Epithelial cell of alveolus of lung (primary cell): ENCODE measurements around the gene MICU1.

GRCh38 chr10:71817809-71818282 lies 33.2 kb downstream of the PSAP start:
- RAMPAGE, long total RNA, result no peak
- RRBS, result no CpG with 5 or more reads among the region's 9 CpGs

DNA sequence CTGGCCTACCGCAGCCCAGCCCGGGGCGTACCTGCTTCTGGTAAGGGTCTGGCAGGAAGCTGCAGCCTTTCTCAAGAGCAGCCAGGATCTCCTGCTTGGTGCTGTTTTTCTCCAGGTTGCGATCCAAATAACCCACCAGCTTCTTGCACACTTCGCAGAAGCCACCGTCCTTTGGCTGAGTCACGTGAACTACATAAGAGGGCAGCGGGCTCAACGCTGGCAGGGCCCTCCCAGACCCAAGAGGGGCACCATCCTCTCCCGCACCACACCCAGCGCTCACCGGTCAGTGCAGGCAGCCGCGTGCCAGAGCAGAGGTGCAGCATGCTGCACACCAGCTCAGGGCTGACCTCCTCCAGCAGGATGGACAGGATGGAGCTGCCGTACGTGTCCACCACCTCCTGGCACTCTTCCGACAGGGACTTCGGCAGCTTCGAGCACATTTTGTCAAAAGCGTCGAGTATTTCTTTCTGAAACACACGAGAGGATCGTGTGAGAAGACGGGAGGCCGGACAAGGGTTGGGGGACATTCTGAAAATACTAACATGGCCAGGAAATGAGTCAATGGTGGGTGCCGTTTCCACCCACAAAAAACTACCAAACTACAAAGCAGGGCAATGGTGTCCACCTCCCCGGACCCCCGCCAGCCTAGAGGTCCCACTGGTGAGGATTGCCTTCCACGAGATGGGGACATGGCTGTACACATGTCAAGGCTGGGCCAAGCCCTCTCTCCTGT lies 31.5 kb downstream of the PSAP start:
- RAMPAGE, long total RNA, result no peak
- RRBS, result 98% methylated on average over 2 of the region's 29 CpGs

DNA sequence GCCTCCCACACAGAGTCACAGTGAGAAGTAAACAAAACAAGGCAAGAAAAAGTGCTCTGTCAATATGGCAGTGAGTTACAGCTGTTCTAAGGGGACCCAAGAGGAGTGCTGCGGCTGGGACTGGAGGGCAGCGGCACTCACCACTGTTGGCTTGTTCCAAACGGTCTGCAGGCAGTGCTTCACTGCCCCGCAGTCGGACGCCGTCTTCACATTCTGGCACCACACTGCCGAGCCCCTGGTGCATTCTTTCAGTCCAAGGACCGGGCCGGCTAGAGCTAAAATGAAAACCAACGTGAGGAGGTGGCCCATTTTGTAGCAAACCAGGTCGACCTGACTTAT lies 16.9 kb downstream of the PSAP start:
- RAMPAGE, long total RNA, result no peak
- RRBS, result no CpG with 5 or more reads among the region's 12 CpGs

DNA sequence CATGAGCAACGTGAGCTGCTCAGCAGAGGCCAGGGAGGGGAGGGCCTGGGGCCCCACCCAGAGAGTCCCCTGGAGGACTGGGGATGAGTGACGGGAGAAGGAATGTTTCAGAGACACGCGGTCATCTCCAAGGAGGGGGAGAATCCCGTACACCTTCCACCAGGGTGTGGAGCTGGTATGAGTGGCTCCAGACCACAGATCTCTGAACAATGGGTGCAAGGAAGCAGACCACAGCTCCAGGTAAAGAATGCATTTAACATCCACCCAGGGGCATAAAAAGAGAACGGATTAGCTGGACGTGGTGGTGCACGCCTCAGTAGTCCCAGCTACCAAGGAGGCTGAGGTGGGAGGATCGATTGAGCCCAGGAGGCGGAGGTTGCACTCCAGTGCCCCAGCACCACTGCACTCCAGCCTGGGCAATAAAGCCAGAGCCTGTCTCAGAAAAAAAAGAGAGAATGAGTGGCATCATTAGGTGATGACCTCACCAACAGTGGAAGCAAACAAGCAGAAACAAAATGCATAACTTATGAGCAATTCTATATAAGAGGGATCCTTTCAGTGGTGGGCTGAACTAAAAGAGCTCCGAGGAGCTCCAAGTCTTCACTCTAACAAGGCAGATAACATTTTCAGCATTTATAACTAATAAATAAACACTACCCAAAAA lies 12.6 kb downstream of the PSAP start:
- RAMPAGE, long total RNA, result no peak
- RRBS, result no CpG with 5 or more reads among the region's 11 CpGs

GRCh38 chr10:71963038-71963940 lies 906 bp upstream of the CHST3 start:
- RAMPAGE, long total RNA, result no peak
- RRBS, result 45% methylated on average over 10 of the region's 31 CpGs

DNA sequence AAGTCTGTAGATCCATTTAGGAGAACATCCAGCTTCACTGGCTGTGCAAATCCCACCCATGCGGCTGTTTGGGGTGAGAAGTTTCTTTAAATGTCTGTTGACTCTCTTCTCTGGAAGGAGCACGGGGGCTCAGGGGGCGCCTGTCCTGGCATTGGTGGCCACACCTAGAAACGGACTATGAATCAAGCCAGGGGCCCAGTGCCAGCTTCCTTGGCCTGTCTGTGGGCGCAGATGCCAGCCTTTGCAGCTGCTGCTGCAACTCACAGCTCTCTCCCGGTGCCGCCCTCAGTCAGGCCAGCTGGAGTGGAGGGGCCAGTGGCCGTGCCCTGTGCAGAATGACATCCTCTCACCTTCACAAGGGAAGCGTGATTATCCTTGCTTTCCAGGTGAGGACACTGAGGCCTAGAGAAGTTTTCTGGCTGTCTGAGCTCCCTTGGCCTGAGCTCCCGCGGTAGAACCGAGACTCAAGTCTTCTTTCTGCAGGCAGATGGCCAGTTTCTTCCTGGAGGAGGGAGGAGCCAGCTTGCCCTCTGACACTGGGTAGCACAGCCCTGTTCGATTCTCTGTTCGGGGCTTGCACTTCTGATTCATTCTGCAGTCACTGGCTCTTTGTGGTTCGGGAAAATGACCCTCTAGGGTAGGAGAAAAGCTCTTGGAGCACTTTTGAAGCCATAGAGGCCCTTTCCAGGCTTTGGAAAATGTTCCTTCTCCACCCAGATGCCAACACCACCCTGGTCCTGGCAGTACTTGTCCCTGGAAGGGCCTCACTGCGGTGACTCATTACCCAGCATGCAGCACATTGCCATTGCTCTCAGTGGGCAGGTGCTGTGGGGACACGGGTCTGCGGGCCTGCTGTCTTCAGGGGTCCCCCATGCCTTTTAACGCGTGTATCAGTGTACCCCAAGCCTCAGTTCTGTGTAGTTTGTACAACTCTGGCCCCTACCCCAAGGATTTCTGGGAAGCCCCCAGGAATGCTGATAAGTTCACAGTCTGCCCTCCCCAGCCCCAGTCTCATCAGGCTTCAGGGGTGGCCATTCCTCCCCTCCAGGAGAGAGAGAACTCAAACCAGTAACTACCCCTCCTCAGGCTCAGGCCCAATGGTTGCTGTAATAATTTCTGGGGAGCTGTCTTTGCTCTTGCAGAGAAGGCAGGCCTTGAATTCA lies 11.7 kb downstream of the CHST3 start:
- RAMPAGE, long total RNA, result no peak
- RRBS, result no CpG with 5 or more reads among the region's 20 CpGs

- RAMPAGE, long total RNA, result no peak
- RRBS, result 83% methylated on average over 1 of the region's 19 CpGs
Observed at GRCh38 chr10:72011117-72011972, 47.1 kb downstream of the CHST3 start.

GRCh38 chr10:72048422-72048719 lies 40.0 kb downstream of the SPOCK2 start:
- RAMPAGE, long total RNA, result no peak
- RRBS, result no CpG with 5 or more reads among the region's 5 CpGs

- RAMPAGE, long total RNA, result no peak
- RRBS, result no CpG with 5 or more reads among the region's 10 CpGs
Observed at GRCh38 chr10:72060533-72060951, 27.8 kb downstream of the SPOCK2 start.

DNA sequence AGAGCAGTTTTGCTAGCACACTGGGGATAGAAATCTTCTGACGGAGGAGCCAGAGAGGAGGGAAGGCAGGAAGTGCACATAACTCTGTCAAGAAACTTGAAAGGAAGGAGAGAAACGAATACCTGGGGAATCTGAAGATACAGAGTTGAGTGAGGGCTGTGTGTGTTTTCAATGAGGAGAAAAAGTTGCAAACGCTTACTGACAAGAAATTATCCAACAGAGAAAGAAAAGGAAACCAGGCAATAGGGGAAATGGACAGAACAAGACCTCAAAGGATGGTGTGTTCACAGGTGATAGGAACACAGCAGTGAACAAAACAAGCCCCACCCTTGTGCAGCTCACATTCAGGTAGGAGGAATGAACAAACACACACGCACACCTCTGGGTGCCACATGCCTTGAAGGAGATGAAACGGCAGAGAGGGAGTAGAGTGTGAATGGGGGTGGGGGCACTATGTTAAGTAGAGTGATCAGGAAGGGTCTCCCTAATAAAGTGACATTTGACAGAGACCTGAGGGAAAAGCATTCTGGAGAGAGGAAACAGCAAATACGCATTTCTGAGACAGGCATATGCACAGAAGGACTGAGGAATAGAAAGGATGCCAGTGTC lies 46.7 kb upstream of the SPOCK2 start:
- RAMPAGE, long total RNA, result no peak
- RRBS, result no CpG with 5 or more reads among the region's 6 CpGs

DNA sequence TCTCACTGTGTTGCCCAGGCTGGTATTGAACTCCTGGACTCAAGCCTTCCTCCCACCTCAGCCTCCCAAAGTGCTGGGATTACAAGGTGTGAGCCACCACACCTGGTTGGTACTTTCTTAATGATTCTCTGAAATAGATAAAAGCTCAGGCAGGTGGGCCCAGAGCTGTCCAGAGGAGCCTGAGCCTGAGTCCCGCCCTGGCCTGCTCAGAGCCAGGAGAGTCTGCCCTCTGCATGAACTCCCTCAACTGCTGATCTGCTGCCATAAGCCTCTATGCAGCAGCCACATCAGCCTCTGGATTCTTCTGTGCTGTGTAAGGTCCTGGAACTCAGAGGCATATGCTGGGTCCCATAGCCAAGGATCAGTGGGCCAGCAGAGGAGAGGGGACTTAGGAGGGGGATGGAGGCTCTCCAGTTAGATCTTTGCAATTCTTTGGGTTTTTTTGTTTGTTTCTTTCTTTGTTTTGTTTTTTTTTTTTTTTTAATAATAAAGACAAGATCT lies 23.0 kb upstream of the DDIT4 start:
- RAMPAGE, long total RNA, result no peak
- RRBS, result no CpG with 5 or more reads among the region's 1 CpG

DNA sequence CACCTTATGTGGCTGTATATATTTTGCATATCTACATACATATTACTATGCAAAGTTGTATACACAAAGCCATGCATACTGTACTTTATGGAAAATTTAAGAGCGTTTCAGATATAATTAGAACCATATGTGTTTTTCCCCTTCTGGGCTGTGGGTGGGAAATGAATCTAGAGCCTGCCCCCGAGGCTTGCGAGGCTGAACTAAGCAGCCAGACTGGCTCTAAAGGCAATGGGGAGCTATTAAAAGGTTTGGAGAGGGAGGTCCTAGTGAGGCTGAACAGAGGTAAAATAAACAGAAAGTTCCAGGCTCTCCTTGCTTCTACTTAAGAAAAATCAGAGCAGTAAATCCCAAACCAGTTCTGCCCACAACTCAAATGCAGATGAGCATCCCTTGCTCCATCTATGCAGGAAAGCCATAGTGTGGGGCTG lies 14.2 kb upstream of the DDIT4 start:
- RAMPAGE, long total RNA, result no peak
- RRBS, result no CpG with 5 or more reads among the region's 3 CpGs

DNA sequence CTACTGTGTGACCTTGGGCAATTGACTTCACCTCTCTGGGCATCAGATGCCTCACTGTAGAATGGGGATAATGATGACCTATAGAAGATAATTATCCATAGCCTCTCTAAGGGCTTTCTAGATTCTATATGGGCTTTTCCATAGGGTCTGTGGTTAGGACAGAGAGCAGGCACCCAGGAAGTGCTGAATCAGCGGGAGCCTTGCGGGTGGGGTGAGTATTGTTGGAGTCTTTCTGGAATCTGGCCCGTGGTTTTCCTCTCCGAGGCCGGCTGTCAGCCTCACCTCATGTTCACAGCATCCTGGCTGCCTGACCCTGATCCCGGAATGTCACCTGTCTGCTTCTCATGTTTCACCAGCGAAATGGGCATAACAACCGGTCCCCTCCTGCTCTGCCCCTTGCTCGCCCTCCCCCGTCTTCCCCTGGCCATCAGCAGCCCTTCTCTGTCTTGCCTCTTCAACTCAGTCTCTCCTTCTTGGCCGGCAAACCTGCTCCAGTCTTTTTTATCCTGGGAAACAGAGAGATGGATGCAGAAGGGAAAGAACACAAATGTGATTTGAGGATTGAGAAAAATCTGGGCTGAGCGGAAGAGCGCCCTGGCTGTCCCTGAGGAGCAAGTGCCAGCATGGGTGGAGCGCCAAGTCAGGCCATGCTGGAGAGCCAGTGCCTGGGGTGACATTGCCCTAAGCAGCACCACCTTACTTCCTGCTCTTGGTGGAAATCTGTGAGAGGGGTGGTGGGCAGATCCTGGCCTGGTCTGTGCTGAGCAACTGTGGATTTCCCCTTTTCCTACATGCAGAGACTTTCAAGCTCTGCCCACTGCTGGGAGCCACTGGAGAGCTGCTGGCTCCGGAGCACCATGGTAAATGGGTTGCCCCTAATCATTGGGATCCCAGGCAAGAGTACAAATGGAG lies 36.7 kb downstream of the DDIT4 start:
- RAMPAGE, long total RNA, result no peak
- RRBS, result 17% methylated on average over 2 of the region's 15 CpGs

GRCh38 chr10:72319241-72319817 lies 35.4 kb downstream of the DNAJB12 start:
- RAMPAGE, long total RNA, result no peak
- RRBS, result 0% methylated on average over 2 of the region's 35 CpGs

GRCh38 chr10:72523693-72524329 lies 102.1 kb downstream of the MICU1 start:
- RAMPAGE, long total RNA, result no peak
- RRBS, result no CpG with 5 or more reads among the region's 4 CpGs

GRCh38 chr10:72625843-72626584 lies at the start of gene MICU1:
TSS of gene MICU1 (minus strand) at chr10:72626079.
- RAMPAGE, long total RNA, result start-site peak on the minus strand at chr10:72626039-72626100, 347 and 352 reads in 2 replicates
- RRBS, result no CpG with 5 or more reads among the region's 37 CpGs

GRCh38 chr10:72638651-72639283 lies 12.9 kb upstream of the MICU1 start:
- RAMPAGE, long total RNA, result no peak
- RRBS, result no CpG with 5 or more reads among the region's 2 CpGs

DNA sequence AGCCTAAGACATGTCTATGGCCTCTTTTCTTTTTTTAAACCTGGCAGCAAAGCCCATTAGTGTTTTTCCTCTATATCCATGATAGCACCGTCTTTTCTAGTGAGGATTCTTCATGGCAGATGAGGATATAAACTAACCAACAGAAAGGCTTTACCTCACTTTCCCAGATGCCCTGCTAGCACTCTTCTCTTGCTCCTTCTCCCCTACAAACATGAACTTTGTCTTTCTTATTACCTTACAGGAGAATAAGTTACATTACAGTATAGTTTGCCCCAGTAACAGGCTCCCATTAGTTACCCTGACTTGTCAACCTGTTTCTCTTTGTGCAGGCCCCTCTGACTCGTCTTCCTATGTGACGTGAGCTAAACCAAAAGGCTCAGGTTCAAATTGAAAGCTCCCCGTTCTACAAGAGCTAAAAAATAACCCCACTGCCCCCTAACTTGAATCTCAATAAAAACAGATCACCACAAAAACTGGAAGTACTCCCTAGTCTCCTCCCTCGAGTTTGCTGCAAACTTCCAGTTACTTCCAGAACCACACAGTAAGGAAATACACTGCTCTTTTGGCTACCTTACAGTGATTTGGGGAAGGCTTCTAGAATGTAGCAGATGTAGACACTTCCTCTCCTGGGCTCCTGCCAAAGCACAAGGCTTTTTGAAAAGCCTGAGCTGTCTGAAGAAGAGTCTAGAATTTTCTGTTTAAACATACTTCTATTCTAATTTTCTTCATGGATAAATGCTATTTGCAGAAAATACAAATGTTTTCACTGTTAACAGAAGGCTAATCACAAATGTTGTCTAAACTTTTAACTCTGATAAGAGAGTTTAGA lies 20.0 kb downstream of the P4HA1 start:
- RAMPAGE, long total RNA, result no peak
- RRBS, result no CpG with 5 or more reads among the region's 5 CpGs

DNA sequence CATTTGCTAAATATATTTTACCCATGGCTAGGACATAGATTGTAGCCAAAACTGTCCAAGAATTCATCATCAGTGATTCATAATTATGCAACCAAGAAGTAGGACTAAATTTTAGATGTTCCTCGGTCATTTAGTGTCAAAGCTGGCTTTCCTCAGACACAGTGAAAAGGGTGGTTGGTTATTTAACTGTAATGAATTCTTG lies 3.3 kb downstream of the NUDT13 start:
- RAMPAGE, long total RNA, result no peak
- RRBS, result no CpG with 5 or more reads among the region's 1 CpG

DNA sequence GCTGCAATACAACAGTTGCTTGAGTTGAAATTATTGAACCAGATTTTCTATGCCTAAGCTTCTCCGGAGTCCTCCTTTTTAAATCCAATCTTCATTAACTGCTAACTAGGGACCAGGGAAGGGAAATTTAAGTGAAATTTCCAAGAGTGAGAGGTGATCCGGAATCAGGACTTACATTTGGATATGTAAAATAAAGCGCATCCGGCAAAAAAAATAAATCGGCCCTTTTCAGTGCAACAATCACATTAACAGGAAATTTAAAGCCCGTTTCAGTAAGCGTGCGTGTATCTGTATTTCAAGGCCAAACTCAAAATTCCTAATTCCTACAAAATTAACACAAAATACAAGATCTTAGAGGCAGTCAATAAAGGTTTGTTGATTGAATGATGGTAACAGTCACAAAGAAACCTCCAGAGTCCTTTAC lies 779 bp downstream of the DNAJC9 start:
- RAMPAGE, long total RNA, result no peak
- RRBS, result 0% methylated on average over 2 of the region's 8 CpGs